Pulmonary artery (tissue), 1 donor: ENCODE measurements around a stretch of chr3.

DNA sequence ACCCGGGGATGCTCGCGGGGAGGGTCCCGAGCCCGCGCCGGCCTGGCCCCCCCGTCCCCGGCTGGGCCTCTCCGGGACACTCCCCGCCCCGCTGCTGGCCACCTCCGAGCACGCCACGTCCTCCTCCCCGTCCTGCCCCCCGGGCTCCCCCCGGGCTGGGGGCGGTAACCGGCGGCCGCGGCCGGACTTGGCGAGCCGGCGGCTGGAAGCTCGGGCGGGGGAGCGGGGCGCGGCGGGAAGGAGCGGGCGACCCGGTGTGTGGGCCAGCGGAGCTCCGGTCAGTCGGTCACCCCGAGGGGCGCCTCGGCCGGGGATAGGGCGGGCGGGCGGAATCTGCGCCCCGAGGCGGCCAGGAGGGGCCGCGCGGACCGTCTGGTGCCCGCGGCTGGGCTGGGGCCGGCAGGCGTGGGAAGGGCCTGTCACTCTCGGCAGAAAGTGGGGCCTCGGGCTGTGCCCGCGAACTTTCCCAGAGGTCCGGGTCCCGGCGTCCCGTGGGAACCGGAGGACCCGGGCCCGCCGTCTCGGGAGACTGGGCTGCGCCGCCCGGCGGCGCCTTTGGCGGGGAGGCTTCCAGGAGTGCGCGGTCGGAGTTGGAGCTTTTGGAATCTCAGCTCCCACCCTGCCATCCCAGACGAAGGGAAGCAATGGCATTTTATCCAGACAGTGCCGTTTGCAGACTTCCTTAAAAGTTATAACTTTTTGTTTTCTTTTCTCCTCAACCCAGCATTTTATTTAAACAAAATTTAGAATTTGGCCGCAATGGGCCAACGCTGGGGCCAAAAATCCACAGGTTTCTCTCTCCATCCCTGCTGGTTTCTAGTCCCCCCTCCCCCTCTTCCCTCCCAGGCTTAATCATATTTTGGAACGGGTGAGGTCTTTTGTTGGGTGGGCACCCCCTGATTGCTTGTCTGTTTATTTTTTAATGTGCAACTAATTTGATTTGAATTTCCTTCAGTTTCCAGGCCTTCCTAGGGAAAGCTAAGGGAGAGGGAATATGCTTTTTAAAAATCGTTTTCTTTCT lies 1.3 kb downstream of the FNDC3B start:
- PRO-cap: bidirectional peak, plus-strand start at position 193 of the sequence, minus-strand start at position 63 of the sequence; unidirectional peak, minus-strand start at position 578 of the sequence

DNA sequence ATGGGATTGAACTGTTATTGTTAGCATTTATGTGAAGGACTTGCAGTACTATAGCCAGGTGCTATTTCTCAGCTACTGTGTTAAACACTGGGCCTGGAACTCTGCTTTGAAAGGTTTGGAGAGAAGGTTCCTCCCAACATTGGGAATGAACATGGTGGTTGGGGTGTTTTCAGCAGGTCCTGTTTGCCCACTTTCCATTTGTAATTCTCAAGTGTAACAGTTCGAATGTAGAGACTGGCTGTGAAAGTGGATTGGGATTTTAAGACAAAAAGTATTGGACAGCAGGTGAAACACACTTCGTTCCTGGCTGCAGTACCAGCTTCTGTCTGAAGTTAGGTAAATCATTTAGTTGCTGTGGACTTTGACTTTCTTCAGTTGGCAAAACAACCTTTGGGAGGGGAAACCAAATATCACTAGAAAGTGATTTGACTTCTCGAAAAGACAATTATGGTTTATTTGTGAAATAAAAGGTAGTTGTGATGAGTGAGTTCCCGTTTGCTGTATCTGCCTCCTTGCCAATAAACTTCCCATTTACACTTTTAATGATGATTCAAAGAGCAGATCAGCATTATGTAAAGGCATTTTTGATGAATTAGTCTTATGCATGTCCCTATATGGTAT lies 33.9 kb downstream of the FNDC3B start:
- PRO-cap: no peak

- PRO-cap: no peak
Observed at GRCh38 chr3:172090174-172090647, 50.8 kb downstream of the FNDC3B start.

DNA sequence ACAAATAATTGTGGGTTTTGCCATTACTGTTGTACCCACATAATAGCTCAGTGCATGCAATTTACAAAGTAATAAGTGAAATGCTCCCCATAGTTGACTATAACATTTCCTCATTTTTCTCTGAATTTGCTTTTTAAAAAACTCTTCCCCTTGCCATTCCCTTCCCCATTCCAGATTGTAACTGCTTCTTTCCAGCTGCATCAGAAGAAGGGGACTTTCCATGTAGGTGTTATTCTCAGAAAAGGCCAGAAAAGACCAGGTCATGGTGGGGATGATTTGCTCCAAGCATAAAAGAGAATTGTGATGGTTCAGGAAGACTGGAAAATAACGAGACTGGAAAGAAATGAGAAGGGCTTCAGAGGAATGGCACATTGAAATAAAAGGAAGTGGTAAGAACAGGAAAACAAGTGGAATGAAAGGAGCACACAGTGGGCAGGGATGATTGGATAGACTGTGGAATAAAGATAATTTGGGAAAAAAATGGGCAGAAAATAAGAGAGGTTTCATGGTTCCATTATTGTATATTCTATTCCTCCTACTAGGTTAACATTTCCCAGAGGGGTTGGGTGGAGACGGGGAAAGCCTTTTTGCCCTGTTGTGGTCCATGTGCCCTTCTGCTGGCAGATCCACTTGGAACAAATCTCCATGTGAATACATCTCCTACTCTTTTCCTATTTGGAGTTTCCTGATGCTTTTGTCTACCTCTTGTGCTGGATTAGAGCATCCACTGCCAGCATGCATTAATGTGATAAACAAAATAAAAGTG lies 186.4 kb downstream of the GHSR start:
- PRO-cap: no peak

DNA sequence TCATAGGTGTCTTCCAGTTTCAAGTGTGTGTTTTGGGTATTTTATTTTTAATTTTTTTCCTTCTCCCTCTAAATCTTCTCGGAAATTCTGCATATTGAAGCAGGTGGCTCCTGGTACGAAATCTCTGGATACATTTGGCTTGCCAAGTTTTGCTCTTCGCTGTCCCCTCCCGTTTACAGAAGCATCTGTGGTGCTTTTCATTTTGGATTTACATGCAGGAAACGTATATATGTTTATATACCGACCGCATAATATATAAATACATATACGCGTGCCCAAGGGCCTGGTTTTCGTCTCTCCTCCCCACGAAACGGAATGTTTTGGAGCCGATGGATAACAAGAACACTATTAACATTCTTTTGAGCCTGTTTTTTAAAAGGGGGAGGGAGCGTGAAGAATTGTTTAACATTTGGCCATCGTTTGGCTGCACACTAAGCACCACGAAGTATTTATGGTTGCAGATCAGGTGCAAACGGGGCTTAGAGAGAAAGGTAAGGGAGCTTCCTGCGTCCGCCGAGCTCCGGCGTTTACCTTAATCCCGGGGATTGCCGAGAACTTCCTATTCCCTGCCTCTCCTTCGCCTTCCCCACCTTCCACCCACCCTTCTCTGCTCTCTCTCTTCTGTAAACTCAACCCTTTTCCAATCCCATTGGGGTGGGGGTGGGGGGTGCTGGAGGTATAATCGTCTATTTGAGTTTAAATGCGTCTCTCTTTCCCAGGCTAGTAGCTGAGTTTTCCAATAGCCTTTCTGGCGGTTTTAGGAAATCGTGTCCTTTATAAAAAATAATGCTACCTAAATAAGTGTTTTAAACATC lies 1.1 kb upstream of the NLGN1 start:
- PRO-cap: no peak

- PRO-cap: no peak
Observed at GRCh38 chr3:174442725-174443589, 416.2 kb upstream of the NAALADL2 start.

DNA sequence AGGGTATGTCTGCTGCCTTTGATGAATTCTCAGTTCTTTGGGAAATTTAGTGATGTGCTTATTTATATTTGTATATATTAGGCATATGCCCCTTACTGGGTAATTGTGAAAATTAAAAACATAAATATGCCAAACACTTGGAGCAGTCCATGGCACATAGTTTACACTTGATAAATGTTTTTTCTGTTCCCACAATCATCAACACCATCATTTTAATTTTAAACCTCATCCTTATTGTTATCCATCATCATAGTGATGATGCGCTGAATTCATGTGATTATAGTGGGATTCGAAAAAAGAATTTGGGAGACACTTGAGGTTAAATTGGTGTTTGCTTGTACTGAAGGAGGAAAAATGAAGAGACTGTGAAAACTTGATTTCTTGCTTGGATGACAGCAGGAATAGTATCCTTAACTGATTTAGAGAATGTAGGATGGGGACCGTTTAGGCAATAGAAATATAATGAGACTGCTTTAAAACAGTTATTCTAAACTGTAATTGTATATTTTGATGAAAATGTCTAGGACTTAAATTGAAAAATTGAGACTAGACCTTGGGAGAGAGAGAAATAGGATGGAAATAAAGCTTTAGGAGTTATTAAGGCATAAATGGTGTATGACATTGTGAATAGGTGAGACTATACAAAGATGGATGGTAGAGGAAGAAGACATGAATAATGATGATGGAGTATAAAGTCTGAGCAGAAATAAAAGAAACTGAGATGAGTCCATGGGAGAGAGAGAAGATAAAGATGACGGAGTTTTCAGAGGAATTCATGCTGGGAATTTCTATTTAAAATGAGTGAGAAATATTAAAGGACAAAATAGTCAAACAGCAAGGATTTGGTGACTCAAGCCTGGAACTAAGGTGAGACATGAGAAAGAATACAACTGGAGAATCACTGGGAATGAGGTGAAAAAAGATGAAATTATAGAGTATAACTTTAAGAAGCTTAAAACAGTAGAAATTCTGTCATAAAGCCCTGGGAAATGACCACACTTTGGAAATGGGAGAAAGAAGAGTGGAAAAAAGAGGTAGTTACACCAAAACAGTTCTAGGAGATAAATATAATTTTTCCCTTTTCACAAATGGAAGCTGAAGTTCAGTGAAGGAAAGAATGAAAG lies 9.5 kb downstream of the NAALADL2 start:
- PRO-cap: no peak

DNA sequence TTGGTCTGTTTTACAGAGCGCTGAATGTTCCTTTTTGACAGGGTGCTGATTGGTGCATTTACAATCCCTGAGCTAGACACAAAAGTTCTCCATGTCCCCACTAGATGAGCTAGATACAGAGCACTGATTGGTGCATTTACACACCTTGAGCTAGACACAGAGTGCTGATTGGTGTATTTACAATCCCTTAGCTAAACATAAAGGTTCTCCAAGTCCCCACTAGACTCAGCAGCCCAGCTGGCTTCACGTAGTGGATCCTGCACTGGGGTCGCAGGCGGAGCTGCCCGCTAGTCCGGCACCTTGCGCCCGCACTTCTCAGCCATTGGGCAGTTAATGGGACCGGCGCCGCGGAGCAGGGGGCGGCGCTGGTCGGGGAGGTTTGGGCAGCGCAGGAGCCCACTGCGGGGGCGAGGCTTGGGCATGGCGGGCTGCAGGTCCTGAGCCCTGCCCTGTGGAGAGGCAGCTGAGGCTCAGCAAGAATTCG lies 835.3 kb downstream of the TBL1XR1 start:
- PRO-cap: no peak

DNA sequence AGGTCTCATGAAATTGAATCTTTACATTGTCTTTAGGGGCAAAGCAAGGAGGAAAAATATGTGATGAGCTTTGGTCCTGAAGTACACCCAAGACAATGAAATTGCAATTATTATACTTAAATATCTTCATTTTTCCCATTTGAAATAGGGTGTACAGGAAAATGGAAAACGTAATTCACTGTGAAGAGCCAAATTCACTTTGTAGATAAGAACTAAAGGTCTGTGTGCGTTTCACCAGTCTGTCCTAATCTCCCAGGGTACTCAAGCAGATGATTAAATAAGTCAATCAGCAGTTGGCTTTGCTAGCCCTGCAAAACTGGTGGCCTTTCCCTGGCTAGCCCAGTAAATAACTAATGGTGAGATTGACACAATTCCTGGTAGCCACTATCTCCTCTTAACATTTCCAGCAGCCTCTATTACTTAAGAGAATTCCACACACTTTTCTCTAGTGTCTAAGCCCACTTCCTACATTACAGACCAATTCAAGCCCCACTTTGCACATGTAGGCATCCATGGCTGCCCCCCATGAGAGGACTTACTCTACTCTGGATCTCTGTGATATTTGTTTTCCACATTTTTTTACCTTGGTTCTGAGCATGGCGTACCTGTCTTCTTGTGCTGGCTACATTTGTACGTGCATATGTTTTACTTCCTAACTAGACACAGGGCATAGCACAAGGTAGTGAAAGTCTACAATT lies 389.3 kb downstream of the TBL1XR1 start:
- PRO-cap: no peak

DNA sequence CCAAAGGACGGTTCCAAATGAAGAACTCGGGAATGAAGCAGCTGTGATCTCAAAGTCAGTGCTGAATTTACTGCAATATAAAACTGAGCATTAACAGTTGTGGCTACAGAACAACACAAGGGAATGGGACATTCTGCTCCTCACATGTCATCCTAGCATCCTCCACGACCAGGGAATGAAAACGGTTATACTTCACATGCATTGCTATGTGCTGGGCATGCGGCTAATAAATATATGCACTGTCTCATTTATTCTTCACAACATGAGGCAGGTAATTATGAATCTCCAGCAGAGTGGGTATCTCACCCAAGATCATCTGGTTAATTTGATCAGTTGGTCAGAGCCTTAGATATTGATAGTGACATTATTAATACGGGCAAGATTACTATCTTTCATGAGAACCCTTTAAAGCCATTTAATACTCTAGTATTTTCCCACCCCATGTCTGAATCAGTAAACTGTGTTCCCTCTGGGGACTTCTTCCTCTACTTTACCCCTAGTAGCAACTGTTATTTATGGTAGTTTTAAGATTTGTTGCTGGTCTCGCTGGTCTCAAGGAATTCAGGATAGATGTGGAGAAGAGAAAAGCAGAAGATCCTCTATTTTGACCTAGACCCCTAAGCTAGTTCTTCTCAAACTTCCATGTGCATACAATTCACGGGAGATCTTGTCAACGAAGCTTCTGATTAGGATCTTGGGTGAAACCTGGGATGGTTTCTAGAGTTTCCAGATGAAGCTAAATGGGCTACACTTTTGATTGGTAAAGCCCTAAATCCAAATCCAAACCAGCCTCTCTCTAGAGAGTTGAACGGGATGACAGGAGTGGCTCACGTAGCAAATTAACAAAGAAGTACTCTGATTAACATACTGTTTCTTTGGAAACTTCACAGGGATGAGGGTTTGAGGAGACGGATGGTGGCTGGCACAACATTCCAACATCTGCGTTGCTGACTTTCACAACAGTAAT lies 181.8 kb downstream of the TBL1XR1 start:
- PRO-cap: no peak

DNA sequence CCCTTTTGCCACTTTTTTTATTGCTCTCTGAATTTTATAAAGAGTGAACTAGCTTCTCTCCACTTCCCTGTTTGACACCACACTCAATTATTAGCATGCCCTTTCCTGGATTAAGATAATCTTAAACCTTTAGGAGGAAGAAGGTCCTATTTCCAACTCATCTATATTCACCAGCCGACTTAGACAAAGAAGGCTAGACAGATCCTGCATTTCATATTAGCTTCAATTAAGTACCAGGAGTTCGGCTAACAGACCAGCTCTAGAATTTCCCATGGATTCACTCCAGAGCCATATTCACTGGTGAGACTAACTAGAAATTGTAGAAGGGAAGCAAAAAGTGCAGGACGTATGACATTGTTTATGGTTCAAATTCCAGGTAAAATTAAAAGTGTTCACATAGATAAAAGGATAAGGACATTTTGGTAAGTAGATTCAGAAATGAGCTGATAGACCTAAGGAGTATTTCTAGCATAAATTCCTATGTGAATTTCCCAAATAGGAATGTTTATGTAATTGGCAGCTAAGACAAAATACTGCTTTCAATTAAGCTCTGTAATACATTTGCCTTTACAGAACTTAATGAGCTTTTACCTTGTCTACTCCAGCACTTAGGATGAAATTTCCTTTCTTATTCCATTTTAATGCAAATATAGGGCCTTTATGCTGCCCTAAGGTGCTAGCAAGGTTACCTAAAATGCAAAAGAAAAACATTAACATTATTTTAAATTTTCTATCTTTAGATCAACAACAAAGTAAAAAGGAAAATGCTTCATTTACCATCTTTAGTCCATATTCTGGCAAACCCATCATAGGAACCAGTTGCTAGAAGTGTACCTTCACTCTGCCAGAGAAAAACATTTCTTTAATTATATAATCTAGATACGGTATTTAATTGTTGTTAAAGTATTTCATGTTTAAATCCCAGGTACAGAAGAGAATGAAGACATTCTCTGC lies 150.3 kb downstream of the TBL1XR1 start:
- PRO-cap: no peak

DNA sequence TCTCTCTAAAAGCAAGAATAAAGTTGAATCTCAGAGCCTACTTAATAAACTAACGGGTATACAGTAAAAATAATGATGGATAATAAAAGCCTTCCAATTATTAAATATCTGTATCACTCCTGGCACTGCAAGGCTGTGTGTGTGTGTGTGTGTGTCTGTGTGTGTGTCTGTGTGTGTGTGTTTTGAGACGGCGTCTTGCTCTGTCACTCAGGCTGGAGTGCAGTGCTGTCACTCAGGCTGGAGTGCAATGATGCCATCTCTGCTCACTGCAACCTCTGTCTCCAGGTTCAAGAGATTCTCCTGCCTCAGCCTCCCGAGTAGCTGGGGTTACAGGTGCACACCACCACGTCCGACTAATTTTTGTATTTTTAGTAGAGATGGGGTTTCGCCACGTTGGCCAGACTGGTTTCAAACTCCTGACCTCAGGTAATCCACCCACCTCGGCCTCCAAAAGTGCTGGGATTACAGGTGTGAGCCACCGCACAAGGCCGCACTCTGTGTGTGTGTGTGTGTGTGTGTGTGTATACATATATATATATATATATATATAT lies 62.4 kb downstream of the TBL1XR1 start:
- PRO-cap: no peak

- PRO-cap: no peak
Observed at GRCh38 chr3:177193772-177194770, 3.2 kb downstream of the TBL1XR1 start.

GRCh38 chr3:177270842-177271391 lies 73.6 kb upstream of the TBL1XR1 start:
- PRO-cap: no peak

DNA sequence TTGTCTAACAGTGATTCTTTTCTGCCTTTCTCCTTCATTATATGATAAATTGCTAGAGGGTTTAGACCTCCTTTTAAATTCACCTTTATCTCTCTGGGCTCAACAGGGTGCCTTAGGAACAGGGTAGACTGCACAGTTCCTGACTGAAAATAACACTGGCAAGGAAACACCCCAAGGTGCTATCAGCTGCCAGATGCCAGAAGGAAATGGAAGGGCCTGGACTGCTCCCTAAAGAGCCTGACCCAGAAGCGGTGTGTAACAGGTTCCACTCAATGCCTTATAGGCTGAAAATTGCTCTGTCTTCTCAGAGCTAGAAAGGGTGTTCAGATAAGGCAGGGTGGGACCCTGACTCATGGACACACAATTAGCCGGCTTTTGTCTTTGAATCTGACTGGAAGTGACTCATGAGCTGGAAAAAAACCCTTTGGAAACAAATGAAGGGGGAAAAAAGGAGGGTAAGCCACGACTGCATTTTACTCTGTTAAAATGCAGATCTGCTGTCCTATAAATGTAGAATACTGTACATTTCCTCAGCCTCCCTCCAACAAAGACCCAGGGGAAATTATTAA lies 160.1 kb upstream of the TBL1XR1 start:
- PRO-cap: unidirectional peak, plus-strand start at position 433 of the sequence

DNA sequence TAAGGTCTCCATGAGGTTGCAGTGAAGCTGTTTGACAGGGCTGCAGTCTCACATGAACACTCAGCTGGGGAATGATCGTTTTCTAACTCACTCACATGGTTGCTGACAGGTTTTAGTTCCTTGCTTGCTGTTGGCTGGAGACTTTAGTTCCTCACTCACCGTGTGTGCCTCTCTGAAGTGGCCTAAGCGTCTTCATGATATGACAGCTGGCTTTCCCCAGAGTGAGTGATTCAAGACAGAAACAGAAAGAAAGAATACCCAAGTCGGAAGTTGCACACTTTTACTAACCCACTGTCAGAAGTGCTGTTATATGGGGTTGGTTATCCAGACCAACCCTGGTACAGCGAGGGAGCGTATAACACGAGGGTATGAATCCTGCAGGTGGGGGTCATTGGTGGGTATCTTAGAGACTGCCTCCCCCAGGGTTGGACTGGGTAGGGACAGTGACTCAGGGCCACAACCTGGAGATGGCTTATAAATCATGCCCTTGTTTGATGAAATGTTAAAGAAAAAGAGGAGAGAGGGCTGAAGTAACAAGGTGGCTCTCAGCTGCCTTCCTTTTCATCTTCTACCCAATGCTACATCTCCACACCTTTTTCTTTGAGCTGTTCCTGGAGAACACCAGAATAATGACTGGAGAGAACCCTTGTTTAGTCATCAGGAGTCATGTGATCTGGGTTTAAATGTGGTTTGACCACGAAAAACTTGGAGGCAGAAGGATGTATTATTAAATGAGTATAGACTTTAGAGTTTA lies 230.0 kb upstream of the TBL1XR1 start:
- PRO-cap: no peak

GRCh38 chr3:177478277-177478910 lies 281.1 kb upstream of the TBL1XR1 start:
- PRO-cap: no peak

DNA sequence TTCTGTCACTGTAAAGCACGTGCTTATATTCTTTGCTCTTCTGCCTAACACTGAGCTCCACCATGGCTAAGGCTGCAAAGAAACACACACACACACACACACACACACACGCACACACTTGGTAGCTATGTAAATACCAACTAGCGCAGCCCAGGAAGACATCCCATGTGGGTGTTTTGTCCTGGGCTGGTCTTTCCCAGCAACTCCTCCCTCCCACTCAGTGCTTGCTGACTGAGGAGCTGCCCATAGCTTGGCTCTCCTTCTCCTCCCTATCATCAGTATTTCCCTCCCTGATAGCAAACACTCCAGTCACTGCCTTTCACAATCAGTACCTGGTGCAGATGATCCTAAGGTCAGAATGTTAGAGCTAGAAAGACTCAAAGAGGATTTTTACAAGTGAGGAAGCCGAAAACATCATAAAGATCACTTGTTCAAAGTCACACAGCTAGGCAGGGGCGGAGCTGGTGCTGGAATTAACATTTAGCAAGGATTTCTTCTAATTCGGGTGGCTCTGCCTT lies 377.0 kb upstream of the TBL1XR1 start:
- PRO-cap: no peak

DNA sequence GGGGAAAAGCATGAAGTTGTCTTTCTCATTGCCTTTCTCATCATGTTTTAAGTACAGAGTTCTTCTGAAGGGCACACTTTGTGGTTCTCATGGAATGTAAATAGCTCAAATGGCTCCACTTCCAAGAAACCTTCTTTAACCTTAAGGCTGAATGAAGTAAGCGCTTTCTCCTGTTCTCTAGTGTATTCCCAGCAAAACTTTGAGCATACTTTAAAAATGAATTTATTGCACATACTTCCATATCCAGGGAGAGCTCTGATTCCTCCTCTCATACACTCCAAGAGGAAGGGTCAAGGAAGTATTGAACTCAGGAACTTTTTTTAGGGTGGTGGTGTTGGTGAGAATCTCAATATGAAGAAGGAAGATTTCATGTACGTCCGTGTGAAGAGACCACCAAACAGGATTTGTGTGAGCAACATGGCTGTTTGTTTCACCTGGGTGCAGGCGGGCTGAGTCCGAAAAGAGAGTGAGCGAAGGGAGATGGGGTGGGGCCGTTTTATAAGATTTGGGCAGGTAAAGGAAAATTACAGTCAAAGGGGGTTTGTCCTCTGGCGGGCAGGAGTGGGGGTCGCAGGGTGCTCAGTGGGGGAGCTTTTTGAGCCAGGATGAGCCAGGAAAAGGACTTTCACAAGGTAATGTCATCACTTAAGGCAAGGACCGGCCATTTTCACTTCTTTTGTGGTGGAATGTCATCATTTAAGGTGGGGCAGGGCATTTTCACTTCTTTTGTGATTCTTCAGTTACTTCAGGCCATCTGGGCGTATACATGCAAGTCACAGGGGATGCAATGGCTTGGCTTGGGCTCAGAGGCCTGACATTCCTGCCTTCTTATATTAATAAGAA lies 468.4 kb upstream of the TBL1XR1 start:
- PRO-cap: no peak

- PRO-cap: no peak
Observed at GRCh38 chr3:178385142-178385619, 151.1 kb upstream of the KCNMB2 start.